HGPS cell (cell line): ENCODE measurements around a stretch of chr1.

DNA sequence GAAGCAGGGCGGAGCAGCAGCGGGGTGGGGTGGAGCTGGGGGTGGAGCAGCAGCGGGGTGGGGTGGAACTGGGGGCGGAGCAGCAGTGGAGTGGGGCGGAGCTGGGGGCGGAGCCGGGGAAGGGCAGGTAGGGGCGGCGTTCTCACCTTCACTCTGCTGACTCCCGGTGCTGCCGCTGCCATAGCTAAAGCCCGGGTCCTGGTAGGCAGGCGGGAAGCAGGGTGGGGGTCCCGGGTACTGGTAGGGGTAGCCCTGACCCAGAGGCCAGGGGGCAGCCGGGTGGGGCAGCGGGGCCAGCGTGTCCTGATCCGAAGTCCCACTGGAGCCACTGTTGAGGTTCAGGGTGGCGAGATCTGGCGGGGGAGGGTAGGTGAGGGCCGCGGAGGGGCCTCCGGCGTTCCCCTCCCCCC is 6.8 kb downstream of the TAS1R3 start:
- RRBS: 82% methylated on average over 14 of the region's 24 CpGs

DNA sequence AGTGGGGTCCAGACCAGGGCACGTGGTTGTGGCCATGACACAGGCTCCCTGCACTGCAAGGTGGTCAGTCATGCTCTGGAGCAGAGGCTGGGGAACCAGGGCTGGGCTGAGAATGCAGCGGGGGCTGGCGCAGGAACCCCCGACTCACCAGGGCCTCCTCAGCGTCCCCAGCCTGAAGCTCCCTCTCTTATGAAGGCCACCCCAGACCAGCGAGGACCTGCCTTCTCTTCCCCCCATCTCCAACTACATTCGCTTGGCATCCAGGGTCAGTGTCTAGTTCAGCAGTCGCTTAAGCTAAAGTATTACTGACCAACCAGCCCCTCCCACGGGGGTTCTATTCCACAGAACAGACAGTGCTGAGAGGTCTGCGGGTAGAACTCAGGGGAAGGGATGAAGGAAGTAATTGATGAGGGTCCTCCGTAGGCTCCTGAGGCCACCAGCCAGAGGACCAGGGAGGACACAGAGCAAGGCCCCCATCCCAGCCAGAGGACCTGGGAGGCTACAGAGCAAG is 2.5 kb downstream of the DVL1 start:
- RRBS: no CpG with 5 or more reads among the region's 11 CpGs

DNA sequence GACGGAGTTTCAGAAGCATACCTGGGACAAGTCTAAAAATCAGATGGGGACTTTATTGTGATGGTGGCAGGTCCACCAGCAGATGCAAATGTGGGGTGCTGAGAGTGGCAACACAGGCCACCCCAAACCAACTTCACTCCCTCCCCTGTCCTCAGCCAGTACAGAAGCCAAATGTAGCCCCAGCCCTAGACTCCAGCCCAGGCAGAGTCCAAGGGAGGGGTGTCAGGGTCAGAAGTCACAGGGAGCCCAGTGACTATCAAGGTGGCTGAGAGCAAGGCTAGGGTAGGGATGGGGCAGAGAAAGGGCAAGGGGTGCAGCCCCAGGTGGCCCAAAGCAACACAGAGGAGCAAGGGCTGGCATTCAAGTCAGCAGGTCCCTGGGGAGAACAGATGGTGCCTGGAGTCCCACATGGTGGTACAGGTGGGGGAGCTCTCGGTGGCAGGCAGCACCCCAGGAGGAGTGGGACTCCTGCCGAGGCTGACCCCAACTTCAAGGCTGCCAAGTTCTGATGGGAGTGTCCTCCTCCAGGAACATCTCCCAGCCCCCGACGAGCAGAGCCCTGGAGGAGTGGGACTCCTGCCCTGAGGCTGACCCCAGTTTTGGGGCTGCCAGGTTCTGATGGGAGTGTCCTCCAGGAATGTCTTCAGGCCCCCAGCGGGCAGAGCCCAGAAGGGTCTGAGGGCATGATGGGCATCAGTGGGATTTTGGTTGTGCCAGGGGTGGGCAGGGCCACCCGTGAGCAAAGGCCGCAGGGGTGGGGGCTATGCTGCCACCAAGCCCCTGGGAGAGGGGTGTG is 3.6 kb upstream of the DVL1 start:
- RRBS: no CpG with 5 or more reads among the region's 8 CpGs

GRCh38 chr1:1354141-1354580 is 4.2 kb downstream of the MXRA8 start:
- RRBS: 64% methylated on average over 2 of the region's 33 CpGs

- RRBS: no CpG with 5 or more reads among the region's 11 CpGs
Measured at GRCh38 chr1:1423122-1423424, 2.0 kb upstream of the ANKRD65 start.

DNA sequence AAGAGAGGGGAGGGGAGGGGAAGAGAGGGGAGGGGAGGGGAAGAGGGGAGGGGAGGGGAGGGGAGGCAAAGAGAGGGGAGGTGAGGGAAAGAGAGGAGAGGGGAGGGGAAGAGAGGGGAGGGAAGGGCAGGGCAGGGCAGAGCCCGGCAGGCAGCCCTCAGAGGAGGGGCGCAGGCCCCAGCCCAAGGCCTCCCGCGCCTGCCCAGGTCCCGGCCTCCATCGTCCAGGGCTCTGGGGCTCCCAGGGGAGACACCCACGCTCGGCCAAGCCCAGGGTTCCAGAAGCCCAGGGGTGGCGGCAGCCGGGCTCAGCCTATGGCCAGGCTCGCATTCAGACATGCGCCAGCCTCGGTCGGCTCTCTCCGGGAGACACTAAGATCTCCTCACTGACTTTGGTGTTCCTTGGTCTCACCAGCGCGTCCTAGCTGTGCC is 2.4 kb downstream of the TMEM88B start:
- RRBS: 75% methylated on average over 13 of the region's 17 CpGs

DNA sequence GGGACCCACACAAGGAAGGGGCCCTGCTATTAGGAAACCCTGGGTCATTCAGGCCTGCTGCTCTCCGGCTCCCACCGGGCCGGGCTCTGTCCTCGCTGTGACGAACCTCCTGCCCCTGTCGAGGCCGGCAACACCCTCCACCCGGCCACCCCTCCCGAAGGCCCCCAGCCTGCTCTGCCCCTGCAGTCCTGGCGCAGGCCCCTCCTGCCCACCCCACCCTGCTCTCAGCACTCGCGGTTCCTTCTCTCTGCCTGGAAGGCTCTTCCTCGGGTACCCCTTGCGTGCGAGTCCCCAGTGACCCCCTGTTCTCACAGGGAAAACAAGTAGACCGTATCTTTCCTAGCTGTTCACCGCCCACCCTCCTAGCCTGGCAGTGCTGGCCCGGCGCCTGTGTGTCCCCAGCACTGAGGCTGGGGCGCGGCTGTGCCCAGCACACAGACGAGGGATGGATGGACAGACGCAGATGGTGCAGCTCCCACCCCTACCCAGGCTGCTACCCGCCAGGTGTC is 3.2 kb upstream of the VWA1 start:
- RRBS: 29% methylated on average over 5 of the region's 24 CpGs

GRCh38 chr1:1510765-1511304 is 1.1 kb upstream of the ATAD3A start:
- RRBS: no CpG with 5 or more reads among the region's 17 CpGs

GRCh38 chr1:1523236-1523850 is 11.4 kb downstream of the ATAD3A start:
- RRBS: no CpG with 5 or more reads among the region's 40 CpGs

DNA sequence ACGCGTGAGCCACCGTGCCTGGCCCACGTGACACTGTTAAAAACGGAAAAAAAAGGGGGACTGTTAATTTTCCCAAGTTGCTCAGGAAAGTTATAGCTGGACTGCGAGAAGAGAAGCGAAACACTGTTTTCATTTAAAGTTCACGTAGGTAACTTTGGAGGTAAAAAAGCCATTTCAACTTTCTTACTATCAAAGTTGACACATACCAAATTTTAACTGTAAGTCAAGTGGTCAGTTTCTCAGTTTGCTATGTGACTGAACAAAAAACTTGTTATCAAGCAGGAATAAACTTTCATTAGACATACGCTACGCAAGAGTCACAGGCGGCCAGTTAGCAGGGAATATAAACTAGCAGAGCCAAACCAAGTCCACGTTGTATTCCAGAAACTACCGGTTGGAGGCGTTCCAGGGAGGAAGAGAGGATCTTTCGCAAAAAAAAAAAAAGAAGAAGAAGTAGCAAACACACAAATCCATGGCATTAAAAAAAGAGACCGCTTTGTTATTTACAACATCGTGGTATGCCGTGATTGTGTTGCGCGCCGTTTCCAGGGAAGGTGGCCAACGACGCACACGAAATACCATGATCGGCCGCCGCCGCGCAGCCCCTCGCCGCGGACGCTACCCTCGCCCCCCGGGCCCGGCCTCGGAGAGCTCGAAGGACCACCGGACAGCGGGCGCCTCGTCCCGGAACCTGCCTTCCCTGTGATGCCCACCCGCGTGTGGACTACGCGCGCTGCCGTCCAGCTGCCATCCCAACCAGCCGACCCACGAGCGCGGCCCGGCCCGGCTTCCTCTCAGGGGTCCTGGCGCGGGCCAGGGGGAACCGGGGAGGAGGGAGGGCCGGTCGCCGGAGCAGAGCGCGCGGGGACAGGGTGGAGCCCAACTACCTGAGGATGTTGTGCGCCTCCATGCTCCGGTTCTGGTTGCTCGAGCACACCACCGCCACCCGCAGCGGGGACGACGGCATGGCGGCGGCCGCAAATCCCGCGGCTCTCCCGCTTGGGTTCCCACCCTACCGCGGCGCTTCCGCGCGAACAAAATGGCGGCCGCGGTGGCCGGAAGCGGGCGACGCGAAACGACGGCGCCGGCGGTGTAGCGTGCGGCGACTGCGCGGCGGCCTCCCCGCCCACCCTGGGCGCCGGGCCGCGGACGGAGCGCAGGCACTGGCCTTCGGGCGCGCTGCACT is 679 bp downstream of the SSU72 start:
- RRBS: 2% methylated on average over 32 of the region's 113 CpGs

- RRBS: no CpG with 5 or more reads among the region's 12 CpGs
Measured at GRCh38 chr1:1647640-1648210, 11.1 kb downstream of the CDK11B start.

GRCh38 chr1:1680847-1681300 is 11.7 kb downstream of the SLC35E2B start:
- RRBS: no CpG with 5 or more reads among the region's 12 CpGs

GRCh38 chr1:1756149-1757289 is 21.8 kb downstream of the NADK start:
- RRBS: 90% methylated on average over 2 of the region's 44 CpGs

GRCh38 chr1:1758531-1759659 is 19.4 kb downstream of the NADK start:
- RRBS: 87% methylated on average over 10 of the region's 43 CpGs

DNA sequence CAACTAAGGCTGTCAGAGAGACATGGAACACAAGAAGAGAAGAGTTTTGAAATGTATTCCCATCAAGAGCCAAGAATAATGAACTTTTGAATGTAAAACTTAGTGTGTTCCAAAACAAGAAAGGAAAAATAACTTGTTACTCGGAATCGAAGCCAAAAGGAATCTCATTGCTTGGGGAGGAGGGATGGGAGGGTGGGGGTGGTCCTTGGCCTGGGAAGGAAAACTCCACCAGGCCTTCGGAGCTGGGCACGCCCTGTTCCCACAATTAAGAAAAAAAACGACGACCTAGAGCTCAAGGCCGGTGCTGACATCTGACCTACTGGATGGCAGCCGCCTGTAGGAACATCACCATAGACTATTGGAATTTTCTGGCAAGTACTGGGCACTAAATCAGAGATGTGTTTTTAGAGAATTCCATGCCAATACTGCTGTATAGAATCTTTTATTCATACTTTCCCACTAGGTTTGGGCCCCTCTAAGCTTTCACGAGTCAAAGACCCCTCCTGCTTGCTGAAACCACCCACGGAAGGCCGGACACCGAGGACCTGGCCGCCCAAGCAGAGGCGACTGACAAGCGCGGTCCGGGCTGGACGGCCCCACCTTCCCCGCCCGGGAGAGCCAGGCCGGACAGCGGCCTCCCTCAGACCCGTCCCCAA is 709 bp downstream of the NADK start:
- RRBS: 4% methylated on average over 7 of the region's 23 CpGs

GRCh38 chr1:1857301-1857897 is 33.5 kb downstream of the GNB1 start:
- RRBS: no CpG with 5 or more reads among the region's 2 CpGs

DNA sequence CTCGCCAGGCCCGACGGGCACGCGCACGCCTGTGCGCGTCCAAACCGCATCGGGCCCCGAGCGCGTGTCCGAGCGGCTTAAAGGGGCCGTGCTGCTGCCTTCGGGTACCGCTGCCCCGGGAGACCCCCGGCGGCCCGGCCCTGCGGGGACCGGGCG is 140 bp upstream of the GNB1 start:
- RRBS: no CpG with 5 or more reads among the region's 25 CpGs

- RRBS: 27% methylated on average over 2 of the region's 11 CpGs
Measured at GRCh38 chr1:2052089-2052452, 1.9 kb downstream of the PRKCZ start.

- RRBS: 57% methylated on average over 6 of the region's 30 CpGs
Measured at GRCh38 chr1:2104266-2105061, 54.3 kb downstream of the PRKCZ start.

- RRBS: no CpG with 5 or more reads among the region's 43 CpGs
Measured at GRCh38 chr1:2134994-2136197, 59.2 kb downstream of the FAAP20 start.